CMK (cell line): ENCODE measurements around a stretch of chr17.

DNA sequence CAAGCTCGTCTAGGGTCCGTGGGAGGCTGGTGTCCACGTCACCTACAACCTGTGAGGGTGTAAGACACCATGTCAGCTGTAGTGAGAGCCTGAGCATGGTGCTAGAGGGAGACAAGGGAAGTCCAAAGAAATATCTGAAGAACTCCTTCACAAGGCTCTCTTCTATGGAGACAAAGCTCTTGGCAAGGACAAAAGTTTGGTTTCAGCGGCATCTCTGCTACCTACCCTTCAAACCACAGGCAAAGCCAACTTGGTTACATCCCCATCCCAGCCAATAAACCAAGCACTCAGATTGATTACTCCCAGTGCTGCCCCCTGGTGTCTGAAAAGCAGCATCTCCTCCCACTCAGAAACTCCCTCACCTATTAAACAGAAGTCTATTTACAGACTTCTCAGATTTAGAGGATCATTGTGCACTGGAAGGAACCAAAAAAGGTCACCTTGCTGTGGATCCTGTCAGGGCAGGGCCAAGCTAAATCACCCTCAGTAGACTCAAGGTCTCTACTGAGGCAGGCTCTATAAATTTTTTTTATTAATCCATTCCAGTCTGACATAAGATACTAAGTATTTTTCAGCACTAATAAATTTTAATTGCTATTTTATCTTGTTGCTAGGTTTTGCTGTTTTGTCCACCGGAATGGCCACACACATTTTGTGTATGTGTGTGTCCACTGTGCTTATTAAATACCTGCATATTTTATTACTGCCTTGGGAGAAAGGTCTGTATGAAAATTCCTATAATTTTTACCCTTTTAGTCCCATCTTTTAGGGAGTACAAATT lies 17.5 kb downstream of the HIGD1B start:
- RRBS: no CpG with 5 or more reads among the region's 5 CpGs

DNA sequence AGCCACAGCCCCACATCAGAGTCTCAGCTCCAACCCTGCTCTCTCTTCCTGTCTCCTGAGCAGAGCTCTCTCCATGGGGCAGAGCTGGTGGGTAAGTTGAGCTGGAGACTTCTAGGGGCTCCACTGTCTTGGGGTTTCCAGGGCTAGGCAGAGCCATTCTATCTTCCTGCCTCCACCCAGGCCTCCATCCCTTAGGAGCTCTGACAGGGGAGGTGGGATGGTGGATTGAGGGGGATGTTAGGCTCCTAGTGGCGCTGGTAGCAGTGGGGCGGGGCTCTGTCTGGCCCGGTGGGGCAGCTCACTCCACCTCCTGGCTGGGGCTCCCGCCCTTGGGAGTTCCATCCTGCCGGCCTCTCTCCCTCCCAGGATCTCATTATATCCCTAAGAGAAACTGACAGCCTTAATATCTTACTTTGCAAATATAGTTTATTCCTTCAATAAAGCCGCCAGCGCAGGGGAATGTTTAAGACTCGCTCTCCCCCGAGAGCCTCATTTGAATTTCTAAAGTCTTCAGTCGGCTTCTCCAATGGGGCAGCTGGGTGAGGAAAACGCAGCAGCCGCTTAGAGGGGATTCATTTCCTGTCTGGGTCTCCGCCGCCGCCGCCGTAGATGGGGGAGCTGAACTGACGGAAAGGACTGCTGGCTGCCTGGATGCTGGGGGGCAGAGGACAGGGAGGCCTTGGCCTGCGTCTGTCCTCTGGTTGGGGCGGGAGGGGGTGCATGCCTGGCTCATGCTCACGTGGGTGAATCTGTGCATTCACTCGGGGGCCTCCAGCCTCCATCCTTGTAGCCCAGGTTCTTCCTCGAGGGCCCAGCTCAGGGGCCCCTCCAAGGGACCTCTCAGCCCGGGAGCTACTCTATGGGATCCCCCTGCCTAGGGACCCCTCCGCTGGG lies 19.4 kb upstream of the C1QL1 start:
- RRBS: 12% methylated on average over 3 of the region's 25 CpGs

GRCh38 chr17:45092061-45092601 lies 31.0 kb downstream of the NMT1 start:
- RRBS: no CpG with 5 or more reads among the region's 8 CpGs

DNA sequence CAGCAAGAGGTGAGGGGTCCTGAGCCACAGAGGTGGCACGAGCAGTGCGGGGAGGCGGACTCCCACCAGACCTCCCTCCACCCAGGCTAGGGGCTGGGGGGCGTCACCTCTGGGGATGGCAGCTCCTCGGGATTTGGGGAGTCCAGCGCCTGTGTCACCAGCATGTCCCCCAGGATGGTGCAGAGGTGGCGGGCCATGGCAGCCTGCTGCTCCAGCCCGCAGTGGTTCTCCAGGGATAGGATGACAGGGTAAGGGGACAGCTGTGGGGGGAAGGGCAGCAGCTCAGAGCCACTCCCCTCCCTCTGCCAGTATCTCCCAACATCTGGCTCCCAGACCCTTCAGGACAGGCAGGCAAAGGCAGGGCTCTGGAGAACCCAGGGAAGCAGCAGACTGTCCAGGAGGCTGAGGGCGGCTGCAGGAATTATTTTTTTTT lies 15.8 kb downstream of the PLCD3 start:
- RRBS: no CpG with 5 or more reads among the region's 9 CpGs

GRCh38 chr17:45123890-45124338 lies 8.4 kb downstream of the PLCD3 start:
- RRBS: no CpG with 5 or more reads among the region's 8 CpGs

DNA sequence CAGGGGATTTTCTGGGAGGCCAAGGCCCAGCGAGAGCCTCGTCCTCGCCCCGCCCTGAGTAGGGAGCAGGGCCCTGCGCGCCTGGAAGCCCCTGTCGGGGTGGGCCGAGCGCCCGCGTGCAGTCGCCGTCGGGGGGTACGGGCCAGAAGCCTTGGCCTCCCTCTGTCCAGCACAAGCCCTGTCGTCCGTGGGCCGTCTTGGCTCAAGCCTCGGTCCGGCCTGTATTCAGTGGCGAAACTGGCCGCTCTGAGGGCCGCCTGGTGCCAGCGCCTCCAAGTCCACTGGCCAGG lies 3.6 kb upstream of the HEXIM1 start:
- RRBS: no CpG with 5 or more reads among the region's 24 CpGs

GRCh38 chr17:45149677-45150679 lies 1.7 kb downstream of the HEXIM1 start:
- RRBS: 1% methylated on average over 21 of the region's 55 CpGs

GRCh38 chr17:45224414-45224950 lies 2.8 kb downstream of the FMNL1 start:
- RRBS: no CpG with 5 or more reads among the region's 10 CpGs

DNA sequence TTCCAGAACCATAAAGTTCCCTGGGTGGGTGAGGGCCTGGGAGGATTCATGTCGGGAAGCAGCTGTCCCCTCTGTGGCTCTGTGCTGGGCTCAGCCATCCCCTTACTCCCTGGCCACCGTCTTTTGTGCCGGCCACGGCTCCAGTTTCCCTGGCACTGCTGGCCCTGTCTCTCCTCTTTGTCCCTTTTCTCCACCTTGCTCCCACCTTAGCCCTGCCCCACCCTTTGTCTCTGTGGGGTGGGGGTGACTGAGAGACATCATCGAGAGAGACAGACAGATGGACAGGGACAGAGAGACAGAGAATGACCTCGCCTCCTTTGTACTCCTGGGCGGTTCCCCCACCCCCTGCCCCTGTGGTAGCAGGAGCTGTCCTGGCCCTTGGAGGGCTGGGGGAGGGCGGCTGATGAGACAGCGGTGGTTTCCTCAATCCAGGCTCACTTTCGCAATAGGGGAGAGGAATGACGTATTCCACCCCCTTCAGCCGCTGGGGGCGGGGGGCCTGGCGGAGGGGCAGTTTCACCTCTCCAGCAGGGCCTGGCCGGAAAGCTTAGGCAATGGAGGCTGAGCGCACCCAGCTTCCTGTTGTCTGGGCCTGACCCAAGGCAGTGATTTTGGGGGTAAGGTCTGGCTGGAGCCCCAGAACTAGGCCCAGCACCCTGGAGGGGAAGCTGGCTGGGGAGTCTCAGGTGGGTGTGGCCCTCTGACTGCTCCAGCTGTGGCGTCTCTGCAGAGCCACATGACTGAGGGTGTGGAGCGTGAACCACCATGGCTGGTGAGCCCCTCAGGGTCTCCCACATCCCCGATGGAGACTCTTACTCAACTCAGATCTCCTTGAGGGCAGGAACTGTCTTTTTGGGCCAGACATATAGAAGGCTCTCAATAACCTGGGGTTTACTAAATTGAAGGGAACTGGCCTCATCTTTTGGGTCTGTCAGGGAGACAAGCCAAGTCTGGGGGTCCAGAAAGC lies 7.3 kb downstream of the FMNL1 start:
- RRBS: no CpG with 5 or more reads among the region's 19 CpGs

DNA sequence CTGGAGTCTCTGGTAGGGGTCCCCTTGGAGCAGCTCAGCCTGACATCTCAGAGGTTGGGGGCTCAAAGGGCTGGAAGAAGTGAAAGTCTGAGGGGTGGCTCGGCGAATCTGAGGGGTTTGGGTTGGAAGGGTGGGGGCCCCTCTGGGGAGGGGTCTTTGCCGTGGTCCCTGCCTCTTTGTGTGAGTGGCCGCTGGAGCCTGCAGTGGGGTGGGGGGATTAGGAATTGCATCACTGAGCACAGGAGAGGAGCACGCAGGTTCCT lies 9.7 kb downstream of the FMNL1 start:
- RRBS: no CpG with 5 or more reads among the region's 5 CpGs

DNA sequence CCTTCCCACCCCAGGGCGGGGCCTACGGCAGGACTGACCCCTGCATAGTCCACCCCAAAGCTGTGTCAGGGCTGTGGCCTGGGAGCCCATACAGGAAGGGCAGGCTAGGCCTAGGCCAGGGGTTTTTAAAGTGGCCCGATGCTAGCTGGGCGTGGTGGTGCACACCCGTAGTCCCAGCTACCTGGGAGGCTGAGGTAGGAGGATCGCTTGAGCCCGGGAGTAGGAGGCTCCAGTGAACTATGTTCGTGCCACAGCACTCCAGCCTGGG lies 10.1 kb downstream of the FMNL1 start:
- RRBS: no CpG with 5 or more reads among the region's 8 CpGs

DNA sequence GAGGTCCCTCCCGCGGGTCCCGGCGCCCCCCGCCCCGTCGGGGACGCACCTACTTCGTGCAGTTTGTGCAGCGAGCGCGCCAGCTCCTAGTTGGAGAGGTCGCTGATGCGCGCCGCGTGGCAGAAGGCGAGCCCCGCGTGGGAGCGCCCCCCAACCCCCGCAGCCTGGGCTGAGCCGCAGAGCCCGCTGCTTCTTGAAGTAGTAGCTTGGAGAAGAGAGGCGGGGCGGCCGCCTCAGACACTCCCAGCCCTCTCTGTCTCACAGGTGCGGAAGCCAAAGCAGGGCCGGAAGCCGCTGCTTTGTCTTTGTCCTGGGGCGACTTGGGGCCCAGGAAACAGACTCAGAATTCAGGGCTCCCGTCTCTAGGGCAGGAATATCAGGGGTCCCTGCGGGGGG lies 13.8 kb downstream of the SPATA32 start:
- RRBS: no CpG with 5 or more reads among the region's 33 CpGs

GRCh38 chr17:45307323-45308077 lies 9.3 kb downstream of the MAP3K14 start:
- RRBS: no CpG with 5 or more reads among the region's 8 CpGs

DNA sequence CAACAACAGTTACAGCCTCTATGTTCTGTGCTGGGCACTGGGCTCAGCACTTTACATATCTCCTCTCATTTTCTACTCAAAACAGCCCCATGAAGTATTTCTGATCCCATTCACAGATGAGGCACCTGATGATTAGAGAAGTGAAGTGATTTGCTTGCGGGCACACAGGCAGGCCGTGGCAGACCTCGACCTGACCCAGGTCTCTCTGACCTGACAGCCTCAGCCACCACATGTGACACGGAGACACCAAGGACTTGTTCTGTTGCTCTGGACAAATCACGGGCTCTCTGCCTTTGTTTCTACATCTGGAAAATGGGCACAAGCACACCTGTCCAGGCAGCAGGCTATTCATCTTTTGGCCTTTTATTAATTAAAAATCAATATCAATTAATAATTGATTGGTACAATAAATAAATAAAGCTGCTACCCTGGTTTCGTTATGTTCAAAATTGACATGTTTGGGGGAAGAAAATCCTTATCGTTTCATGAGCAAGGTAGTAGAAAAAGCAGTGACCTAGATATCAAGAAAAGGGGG lies 3.4 kb downstream of the MAP3K14 start:
- RRBS: no CpG with 5 or more reads among the region's 7 CpGs

GRCh38 chr17:45318869-45319947 lies 2.4 kb upstream of the MAP3K14 start:
- RRBS: no CpG with 5 or more reads among the region's 12 CpGs

- RRBS: 96% methylated on average over 22 of the region's 87 CpGs
These were observed 3.0 kb downstream of the ARHGAP27 start for GRCh38 chr17:45429558-45430141.

GRCh38 chr17:45455532-45455979 lies 22.9 kb upstream of the ARHGAP27 start:
- RRBS: no CpG with 5 or more reads among the region's 8 CpGs

DNA sequence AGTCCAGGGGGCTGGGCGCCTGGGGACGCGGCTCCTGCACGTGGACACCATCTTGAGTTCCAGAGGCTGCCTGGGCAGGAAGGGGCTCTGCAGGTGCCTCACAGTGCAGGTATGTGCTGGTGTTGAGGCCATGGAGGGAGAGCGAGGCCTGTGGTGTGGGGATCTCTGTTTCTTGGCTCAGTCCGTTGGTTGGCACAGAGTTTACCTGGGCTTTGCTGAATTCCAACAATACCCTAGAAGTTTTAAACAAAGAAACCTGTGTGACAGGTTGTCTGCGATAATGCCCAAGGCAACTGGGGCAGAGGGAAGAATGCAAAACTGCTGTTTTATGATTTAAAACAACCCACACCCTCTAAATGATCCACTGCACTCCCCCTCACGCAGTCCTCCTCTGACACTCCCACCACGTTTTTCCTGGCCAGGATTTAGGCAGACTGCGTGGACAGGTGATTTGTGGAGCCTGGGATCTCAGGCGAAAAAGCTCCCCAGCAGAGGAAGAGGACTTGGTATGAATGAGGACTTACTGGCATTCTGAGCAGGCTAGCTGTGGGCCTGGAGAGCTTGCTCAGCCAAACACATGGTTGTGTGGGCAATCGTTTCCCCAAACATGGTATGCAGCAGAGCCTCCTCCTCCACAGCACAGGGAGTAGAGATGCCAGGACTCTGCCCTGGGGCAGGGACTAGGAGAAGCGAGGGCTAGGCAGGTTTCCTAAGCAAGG lies 22.0 kb downstream of the PLEKHM1 start:
- RRBS: no CpG with 5 or more reads among the region's 13 CpGs

DNA sequence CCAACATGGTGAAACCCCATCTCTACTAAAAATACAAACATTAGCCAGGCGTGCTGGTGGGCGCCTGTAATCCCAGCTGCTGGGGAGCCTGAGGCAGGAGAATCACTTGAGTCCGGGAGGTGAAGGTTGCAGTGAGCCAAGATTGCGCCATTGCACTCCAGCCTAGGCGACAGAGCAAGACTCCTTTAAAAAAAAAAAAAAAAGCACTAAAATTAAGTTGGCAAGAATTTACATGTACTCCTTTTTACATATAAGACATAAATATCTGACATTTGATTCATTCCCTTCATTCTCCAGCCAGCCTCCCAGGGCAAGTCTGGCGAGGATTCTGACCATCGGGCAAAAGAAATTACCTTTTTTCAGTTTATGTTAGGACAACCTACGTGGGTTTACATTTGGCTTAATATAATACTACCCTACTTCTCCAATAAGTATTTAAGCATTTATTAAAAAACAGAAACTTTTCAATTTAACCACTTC lies 92.3 kb upstream of the PLEKHM1 start:
- RRBS: no CpG with 5 or more reads among the region's 8 CpGs

- RRBS: no CpG with 5 or more reads among the region's 7 CpGs
These were observed 40.7 kb downstream of the MAPT start for GRCh38 chr17:45934990-45935583.